A172 (cell line): ENCODE measurements around a stretch of chr3.

GRCh38 chr3:114624854-114625243 is 331.0 kb downstream of the TIGIT start:
- RAMPAGE, long total RNA, result no peak

DNA sequence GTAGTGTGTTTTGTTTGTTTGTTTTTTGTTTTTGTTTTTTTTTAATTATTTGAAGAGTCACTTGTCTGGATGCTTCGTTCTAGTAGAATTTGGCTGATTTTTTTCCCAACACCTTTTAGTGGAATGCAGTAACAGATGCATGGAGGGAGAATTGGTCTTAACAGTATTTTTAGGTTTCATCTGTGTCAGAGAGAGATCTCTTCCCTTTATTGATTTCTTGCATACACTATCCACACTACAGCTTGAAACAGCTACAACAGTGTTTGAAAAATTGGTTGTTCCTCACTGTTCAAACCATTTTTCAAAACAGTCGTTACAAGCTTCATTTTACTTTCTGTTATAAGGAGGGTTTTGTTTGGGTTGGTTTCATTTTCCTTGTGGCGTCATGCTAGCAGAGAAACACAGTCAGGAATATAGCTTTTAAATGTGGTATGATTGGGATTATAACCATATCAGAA is 400.7 kb downstream of the ZBTB20 start:
- RAMPAGE, long total RNA, result no peak

DNA sequence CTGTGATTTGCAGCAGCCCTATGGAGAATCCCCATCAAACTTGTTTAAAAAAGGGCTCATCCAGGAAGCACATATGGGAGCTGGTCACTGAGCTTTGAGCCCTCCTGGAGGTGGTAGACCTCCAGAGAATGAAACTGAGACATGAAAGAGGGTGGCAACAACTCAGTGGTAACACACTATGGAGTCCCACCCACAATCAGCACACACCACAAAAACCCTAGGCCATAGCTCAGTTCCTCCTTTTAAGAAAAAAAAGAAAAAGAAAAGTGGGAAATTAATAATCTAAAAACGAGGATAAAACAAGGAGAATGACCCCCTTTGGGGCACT is 40.0 kb upstream of the ZBTB20 start:
- RAMPAGE, long total RNA, result no peak

GRCh38 chr3:115512326-115513749 is 110.5 kb upstream of the GAP43 start:
- RAMPAGE, long total RNA, result no peak

DNA sequence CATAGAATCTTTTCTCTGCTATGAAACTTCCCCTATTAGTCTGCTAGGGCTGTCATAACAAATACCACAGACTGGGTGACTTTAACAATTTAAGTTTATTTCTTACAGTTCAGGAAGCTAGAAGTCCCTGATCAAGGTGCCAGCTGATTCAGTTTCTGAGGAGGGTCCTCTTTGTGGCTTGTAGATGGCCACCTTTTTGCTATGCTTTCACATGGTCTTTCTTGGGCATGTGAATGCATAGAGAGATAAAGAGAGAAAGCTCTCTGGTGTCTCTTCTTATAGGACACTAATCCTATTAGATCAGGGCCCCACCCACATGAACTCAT is 430.1 kb upstream of the LSAMP start:
- RAMPAGE, long total RNA, result no peak

DNA sequence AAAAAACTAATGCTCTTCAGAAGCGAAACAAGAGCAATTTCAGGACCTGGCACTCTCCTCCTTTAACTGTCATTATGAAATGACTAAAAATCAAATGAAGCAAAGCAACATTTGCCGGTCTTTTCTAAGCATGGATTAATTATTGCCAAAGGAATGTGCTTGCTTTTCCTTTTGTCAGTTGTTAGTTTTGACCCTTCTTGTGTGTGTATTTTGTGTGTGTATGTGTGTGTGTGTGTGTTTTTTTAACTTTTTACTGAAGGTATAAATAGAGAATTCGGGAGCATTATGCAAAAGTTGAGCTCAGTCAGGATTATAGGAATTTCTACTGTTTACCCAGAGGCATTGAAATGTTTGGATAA is 773.4 kb upstream of the LSAMP start:
- RAMPAGE, long total RNA, result no peak

DNA sequence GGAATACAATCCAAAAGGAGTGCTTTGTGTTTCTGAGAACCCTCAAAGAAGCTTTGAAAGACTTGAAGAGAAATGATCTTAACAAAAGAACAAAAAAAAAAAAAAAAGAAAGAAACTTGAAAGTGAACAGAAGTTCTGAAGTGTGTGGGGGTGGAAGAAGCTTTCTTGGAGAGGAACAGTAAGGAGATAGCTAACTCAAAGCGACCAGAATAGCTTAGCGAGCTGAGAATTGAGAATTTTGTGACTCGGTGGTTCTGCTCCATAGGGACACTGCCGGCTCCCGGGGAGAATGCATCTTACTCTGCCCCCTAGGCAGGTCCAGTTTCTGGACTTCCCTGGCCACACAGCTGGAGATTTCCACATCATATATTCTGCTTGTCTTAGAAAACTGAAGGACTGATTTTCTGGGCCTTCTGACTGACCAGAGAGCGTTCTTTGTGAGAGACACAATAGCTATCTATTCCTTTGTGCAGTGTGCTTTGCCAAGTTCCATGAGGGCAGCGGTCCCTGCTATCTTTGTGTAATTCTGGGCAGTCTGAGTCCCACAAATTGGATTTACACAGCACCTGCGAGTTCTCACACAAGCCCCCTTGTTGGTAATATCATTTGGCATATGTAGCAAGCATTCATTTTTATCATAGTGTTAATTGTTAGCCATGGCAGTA is 952.8 kb upstream of the LSAMP start:
- RAMPAGE, long total RNA, result no peak

DNA sequence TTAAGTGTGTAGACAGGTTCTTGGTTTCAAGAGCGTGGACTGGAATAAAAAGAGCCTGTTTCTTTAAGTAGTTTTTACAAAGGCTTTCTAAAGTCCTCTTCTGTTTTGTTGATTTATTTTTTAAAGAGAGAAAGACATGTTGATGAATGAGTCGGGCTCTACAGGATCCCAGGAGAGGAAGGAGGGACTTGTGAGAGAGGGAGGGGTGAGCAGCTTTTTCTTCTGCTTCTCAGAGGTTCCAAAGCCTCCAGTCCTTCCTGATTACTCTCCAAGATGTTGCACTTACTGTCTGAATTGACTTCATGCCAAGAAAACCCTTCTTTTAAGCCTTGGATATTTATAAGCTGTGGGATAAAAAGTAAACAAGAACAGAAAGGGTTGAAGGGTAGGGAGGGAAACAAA is 457.4 kb downstream of the IGSF11 start:
- RAMPAGE, long total RNA, result no peak

DNA sequence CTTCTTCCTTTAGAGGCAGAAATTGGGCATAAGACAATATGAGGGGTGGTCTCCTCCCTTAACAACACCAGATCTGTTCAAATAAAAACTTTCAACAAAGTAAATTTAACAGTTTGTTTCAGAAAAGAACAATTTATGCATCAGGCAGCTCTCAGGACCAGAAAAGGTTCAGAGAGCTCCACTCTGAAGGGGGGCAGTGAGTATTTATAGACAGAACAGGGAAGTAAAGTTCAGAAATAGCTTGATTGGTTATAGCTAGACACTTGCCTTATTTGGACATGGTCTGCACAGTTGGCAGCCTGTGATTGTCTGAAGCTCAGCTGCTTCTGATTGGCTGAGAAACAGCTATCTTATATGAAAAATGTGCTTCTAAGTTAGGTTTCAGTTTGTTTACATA is 17.3 kb upstream of the B4GALT4 start:
- RAMPAGE, long total RNA, result no peak

- RAMPAGE, long total RNA, result no peak
Observed at GRCh38 chr3:119260650-119261109, 20.0 kb upstream of the B4GALT4 start.

DNA sequence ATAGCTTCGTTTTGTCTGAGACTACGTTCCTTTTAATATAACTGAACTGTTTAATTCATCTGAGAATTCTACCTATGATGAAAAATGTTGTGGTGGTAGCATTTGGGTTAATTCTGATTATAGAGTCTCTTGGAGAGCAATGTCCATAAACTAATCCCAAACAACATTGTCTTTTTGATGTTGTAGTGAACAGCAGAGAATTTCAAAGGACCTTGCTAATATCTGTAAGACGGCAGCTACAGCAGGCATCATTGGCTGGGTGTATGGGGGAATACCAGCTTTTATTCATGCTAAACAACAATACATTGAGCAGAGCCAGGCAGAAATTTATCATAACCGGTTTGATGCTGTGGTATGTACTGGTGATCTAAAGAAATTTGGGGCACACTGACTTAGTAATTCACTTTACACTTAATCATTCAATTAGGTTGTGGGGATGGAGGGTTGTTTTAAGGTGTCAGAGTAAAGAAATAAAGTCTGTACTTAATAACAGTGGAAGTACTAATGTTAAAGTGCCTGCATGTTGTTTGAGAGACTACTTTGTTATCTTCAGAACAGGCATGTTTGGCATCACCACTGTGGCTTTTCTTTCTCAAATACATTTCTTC is 2.3 kb downstream of the TIMMDC1 start:
- RAMPAGE, long total RNA, result no peak

GRCh38 chr3:119747282-119748026 is 34.4 kb upstream of the NR1I2 start:
- RAMPAGE, long total RNA, result no peak

DNA sequence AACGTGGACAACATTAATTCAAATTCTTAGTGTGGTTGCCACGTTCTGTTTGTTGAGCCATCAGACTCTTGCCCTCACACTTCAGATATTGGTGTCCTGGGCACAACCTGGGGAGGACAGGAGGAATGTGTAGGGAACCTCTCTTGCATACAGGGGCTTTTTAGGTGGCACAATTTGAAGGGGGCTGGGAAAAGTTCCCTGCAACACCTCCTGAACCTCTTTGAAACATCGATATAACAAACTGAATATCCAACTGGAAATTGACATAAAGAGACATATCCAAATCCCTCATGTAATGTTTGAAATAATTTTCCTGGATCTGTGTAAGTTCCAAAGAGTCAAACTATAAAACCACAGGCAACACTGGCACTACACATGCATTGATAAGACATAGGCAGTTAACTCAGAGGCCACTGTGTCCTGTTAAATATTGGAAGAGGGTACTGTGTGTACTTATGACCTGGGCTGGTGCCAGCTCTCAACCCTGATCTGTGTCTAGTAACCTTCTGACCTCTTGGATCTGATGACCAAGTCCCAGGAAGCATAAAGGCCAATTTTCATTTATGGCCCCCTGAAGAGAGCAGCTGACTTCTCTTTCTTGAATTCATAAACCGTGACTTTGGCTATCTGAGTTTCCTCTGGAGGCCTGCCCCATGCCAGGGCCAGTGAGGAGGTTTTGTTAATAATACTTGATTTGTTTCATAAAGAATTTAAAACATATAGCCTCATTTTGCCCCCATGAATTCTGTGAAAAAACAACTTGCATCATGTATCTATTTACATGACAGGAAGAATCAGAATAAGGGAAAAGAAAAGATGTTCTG is 4.5 kb downstream of the NR1I2 start:
- RAMPAGE, long total RNA, result no peak

- RAMPAGE, long total RNA, result no peak
Observed at GRCh38 chr3:119978444-119979193, 115.6 kb downstream of the GSK3B start.

DNA sequence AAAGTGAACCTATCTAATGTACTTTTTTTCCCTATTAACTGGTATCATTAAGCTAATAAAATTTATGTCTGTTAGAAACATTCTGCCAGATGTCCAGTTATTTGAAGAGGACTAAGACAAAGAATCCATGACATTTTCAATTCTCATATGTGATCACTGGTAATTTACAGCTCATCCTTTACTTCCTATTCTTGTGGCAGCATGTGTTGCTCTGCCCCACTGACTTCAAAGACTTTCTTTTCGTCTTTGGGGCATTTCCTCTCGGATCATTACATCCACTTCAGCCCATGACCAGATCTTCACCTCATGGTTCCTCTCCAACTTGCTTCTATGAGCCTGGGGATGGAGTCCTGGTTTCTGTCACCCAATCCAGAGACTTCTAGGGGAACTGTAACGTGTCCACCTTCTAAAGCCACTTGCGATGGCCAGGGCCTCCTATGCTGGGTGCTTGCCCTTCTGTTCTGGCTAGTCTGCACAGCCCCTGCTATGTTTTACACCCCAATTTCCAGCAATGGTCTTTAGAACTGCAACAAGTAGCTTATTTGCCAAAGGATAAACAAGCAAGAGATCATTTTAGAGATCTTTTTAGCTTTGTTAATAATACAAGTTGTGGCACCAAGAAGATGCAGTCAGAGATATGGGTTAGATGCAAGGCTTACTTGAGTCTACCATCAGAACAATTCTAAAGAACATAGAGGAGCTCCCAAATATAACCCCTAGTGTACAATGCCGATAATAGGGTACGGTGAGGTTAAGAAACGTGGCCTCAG is 4.6 kb downstream of the FSTL1 start:
- RAMPAGE, long total RNA, result no peak

DNA sequence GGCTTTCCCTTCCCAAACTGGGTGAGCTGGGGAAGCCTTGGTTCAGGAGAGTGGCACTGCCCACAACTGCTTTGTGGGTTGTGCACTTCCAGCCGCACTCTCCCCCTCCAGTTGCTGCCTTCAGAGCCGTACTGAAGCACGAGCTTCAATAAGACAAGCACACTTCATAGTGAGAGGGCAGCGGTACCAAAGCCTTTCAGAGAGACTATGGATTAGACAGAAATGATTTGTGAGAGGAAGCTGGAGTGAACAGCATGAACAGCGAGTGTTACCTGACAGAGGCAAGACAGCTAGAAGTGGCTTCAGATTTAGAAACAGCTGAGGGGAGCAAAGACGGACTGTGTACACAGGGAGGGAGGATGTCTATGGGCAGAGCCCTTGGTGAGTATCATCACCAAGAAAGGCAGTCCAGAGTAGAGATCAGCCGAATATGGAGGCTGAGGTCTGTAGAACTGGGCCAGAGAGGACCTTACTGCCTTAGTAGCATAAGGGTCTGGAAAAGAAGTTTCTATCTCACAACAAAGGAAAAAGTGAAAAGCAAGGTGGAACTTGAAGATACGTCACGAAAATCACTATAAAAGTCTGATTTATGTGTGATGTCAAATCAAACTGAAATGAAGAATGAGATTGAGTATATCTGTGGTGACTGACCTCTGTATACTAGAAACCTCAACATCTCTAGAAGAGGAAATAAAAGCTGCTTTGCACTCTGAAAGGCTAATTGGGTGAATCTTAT is 31.0 kb downstream of the HCLS1 start:
- RAMPAGE, long total RNA, result no peak

- RAMPAGE, long total RNA, result no peak
Observed at GRCh38 chr3:121919114-121919504, 24.9 kb downstream of the SLC15A2 start.

DNA sequence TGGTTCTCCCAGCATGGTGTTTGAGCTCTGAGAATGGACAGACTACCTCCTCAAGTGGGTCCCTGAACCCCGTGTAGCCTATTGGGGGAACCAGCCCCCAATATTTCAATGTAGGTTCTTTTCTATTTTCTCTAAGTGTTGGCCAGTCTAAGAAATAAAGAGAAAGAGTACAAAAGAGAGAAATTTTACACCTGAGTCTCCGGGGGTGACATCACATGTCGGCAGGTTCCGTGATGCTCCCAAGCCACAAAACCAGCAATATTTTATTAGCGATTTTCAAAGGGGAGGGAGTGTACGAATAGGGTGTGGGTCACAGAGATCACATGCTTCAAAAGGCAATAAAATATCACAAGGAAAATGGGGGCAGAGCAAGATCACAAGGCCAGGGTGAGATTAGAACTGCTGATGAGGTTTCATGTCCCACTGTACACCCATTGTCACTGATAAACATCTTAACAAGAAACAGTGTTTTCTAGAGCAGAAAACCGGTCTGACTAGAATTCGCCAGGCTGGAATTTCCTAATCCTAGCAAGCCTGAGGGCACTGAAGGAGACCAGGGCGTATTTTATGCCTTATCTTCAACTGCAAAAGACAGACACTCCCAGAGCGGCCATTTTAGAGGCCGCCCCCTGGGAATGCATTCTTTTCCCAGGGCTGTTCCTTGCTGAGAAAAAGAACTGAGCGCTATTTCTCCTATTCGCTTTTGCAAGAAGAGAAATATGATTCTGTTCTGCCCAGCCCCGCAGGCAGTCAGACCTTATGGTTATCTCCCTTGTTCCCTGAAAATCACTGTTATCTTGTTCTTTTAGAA is 27.8 kb upstream of the WDR5B start:
- RAMPAGE, long total RNA, result no peak

DNA sequence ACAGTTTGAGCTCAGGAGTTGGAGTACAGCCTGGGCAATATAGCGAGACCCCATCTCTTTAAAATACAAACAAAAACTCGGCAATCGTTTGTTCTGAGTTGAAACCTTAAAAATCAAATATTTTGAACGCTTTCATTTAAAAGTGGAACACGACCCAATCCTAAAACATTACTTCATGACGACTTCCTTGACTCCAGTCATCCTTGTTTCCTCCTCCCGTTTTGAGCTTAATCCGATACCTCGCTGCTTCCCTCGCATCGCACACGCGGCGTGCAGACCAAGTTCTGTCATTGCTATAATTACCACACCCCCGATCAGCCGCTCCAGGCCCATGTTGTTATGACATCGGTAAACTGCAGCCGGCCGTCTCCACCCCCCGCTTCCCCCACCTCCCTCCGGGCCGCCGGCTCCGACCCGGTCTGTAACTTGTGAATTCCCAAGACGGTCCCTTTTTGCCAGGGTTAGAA is 864 bp downstream of the KPNA1 start:
- RAMPAGE, long total RNA, result no peak

- RAMPAGE, long total RNA, result no peak
Observed at GRCh38 chr3:122568387-122569471, 4.6 kb downstream of the DTX3L start.